ENCODE data around the gene SMIM6.

DNA sequence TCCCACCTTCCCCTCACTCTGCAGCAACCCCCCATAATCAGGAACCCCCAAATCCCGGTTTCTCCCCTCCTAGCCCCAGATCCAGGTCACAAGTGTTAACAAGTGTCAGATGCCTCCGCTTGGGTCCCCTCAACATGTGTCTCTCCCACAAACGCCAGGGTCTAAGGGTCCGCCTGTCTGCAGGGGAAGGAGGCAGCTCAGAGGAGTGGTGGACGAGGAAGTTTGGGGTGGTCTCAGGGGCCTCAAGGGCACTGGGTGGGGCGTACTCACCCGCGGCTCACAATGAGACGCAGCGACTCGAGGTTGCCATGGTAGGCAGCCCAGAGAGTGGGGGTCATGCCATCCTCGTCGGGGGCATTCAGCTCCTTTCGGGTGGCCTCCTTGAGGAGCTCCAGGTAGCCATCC, 413 bp downstream of the USH1G start:
- RRBS: no CpG with 5 or more reads among the region's 14 CpGs

DNA sequence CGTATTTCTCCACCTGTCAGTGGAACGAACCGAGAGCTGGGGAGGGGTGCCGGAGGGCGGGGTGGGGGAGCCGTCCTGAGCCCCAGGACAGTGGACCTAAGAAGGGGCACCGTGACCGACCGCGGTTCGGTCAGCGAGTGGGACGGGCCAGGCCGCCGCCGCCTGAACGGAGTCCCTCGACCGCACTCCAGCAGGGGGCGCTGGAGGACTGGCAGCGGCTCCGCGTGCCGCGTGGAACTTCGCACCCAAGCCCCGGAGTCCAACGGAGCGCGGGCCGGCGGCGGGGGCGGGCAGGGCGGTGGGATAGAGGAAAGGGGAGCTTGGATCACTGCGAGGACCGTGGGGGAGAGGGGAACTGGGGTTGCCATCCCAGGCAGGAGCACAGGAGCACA, 440 bp upstream of the USH1G start:
- RRBS: 11% methylated on average over 3 of the region's 37 CpGs

DNA sequence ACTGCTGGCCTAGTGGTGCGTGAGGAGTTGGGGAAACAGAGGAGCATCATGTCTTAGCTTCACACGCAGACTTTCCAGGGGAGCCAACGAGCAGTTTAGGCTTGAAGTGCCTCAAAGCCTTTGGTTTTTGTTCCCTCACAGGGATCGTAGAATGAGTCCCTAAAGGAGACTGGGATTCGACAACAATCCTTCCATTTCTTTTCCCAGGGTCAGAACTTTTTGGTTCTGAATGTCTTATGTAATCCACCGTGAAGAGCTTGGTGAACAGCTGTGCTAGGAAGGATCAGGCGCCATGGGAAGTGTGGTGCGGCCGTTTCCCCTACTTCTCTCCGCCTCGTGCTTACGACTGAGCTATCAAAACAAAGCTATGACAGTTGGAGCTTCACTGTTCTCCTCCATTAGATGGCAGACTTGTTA, 12.7 kb downstream of the KCTD2 start:
- RRBS: no CpG with 5 or more reads among the region's 12 CpGs

DNA sequence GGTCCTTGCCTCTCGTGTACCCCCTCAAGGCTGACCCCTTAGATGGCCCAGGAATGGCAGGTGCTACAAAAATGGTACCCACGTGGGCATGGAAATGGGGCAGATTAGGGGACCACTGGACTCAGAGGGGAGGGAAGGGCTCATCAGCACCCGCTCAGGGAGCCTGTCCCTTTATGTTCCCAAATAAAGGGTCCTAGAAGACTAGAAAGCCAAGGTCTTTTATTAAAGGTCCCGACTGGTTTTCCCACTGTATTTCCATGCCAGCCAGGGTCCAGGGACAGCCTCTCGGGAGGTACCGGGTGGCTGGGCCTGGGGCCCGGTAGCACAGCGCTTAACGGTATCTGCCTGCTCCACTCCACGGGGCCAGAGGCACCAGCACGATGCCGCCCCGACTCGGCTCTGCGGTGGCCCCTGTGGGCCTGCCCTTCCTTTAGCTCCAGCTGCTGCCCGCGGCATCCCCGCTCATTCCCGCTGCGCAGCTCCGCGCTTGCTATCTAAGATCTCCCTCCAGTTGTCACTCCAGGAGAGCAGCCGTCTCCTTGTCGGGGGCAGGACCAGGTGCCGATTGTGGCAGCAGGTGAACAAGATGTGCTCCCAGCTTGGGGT, 1.4 kb downstream of the NT5C start:
- RRBS: no CpG with 5 or more reads among the region's 25 CpGs

- RRBS: 1% methylated on average over 25 of the region's 99 CpGs
Measured at GRCh38 chr17:75181627-75182782, 754 bp downstream of the SUMO2 start.

DNA sequence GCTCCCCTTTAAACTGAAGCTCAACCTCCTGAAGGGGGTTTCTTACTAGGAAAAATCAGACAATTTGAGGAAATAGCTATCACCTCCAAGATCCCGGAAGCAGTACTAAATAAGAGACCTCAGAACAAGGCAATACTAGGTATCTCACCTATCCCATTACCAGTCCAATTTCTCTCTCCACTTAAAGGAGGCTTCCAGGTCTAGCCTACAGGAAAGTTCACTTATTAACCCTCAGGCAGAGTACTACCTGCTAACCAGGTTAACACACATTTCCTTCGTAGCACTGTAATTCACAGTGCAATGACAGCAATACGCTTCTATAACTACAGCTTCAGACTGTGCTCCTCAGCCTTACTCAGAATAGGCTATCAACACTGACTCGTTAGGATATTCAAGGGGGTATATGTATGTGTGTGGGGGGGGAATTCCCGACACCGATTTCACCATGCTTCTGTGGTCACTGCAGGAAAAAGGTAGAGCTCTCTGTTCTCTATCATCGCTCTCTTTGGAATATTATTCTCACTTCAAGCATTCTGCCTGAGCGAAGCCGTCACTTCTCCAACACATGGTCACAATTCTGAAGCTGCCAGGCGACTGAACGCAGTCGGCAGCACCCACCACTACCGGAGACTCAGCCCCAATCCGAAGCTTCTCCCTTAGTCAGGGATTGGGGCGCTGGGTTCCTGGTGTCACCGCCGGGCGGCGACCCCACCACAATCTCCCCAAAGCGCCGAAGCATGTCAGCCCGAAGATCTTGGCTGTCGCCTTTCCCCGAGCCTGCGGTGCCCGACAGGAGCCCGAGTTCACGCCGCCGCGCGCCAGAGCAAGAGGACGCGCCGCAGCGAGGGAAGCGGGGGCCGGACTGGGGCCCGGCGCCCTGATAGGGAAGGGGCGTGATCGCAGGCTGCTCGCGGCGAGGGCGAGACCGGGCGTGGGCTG, 628 bp downstream of the GGA3 start:
- RRBS: 2% methylated on average over 15 of the region's 48 CpGs

DNA sequence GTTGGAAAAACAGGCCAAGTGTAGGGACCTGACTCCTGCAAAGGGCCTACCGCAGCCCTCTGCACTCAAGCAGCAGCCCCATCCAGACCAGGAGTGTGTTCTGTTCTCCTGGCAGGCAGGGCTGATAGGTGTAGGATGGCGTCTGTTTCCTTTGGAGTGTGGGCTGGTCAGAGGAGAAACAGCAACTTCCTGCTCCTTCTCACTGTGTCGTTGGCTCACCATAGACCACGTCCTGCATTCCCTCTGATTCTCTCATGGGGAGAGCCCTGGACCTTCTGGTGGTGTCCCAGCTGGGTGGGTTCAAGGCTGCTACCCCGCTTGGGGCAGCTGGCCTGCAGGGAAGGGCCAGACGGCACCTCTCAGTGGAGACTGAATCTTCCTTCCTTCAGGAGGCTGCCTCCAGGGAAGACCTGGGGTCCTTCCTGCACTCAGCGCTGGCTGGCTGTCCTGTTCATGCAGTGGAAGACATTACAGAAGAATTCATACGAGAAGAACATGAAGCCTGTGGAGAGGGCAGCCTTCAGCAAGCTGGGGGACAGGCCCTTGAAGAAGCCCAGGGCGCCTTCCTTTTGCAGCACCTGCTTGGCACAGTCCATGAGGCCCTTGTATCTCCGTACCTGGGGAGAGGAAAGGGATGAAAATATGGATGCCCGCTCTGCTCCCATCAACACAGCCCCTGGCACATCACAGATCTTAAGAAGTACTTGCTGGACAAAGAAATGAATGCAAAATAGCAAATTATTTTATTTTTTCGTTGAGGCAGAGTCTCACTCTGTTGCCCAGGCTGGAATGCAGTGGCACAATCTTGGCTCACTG, 2.2 kb upstream of the MIF4GD start:
- RRBS: no CpG with 5 or more reads among the region's 12 CpGs

DNA sequence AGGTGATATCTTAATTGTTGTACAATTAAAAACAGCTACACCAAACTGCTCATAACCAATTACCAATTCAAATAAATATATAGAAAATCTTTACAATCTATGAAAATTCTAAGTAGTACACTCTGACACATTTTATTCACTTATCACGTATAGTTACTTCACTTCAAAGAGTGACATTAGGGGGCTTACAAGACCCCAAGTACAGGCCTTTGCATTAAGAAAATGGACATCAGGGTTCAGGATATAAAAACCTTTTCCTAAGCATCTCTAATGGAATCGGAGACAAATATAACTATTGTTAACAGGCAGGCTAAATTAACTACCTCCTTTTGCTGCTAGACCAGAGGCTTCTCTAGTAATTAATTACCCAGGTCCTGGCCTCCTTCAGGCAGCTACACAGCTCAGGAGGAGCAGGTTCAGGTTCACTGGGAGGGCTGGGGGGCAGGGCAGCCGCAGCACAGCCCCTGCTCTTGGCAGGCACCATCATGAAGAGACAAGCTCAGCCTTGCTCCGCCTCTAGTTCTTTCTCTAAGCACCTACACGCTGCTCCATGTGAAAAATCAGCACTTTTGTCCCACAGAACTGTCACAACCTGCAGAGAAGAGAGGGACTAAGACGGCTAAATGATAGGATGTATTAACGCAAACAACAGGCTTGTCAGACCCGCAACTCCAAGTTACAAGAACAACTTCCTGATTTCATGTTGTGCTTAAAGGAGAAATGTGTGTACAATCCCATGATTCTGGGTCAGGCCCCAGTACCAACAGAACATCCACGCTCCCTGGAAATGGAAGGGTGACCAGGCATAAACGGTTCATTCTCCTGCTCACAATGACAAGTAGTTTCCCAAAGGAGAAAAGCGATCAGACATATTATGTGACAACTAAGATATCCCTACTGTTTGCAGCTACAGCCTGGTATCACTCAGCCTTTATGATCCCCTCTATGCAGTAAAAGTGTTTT, 53.4 kb downstream of the GRB2 start:
- RRBS: no CpG with 5 or more reads among the region's 11 CpGs

GRCh38 chr17:75393462-75394558, 11.7 kb downstream of the GRB2 start:
- RRBS: under 1% methylated on average over 4 of the region's 35 CpGs

GRCh38 chr17:75456768-75457649, 574 bp downstream of the TMEM94 start:
- RRBS: 74% methylated on average over 6 of the region's 48 CpGs

GRCh38 chr17:75502823-75503446, 12.4 kb downstream of the CASKIN2 start:
- RRBS: no CpG with 5 or more reads among the region's 25 CpGs

GRCh38 chr17:75588719-75589730, 1.4 kb downstream of the MYO15B start:
- RRBS: 59% methylated on average over 36 of the region's 119 CpGs

GRCh38 chr17:75590307-75590726, 2.7 kb downstream of the MYO15B start:
- RRBS: no CpG with 5 or more reads among the region's 8 CpGs

GRCh38 chr17:75596075-75596682, 8.6 kb downstream of the MYO15B start:
- RRBS: no CpG with 5 or more reads among the region's 14 CpGs

- RRBS: no CpG with 5 or more reads among the region's 17 CpGs
Measured at GRCh38 chr17:75636939-75637491, 3.8 kb downstream of the SMIM5 start.

GRCh38 chr17:75639797-75640682, 6.0 kb upstream of the SMIM6 start:
- RRBS: no CpG with 5 or more reads among the region's 36 CpGs

DNA sequence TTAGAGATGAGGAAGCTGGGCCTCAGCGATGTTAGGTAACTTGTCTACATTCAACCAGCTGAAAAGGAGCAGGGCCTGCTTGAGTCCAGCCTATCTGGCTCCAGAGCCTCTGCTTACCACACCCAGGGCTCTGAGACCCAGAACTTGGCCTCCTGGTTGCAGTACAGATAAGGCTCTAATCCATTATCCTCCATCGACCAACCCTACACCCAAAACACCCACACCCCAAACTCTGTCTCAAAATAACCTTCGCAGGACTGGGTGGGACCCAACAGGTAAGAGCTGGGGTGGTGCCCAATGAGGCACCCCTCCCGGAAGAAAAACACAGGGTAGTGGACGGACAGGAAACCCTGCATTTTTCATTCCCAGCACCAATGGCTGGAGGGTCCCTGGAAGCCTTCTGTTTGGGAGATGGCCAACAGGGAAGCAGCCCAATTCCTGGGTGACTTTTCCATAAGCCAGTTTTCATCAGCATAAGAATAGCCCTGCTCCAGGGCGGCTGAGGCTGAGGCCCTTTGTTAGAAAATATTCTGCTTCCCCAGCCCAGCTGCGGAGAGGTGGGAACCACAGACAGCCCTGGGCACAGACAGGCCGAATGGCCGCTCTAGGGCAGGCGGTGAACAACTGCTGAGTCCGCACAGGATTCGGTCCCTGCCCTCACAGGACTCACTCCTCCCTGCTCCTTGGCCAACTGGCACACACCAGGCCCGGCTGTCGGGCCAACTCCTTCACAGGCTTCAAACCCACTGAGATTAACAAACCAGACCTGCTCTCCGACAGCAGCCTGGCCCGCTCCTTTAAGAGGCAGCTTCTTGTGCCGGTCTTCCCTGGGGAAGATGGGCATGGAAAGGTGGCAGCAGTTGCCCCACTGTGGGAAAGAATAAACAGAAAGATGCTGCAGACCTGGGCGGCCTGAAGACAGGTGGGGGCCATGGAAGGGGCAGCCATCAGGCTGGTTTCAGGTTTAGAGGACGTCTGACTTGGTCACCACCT, 3.0 kb upstream of the SMIM6 start:
- RRBS: no CpG with 5 or more reads among the region's 19 CpGs

- RRBS: no CpG with 5 or more reads among the region's 17 CpGs
Measured at GRCh38 chr17:75646037-75646875, at the start of gene SMIM6. Gene SMIM6, plus strand, starts transcription at chr17:75646251.

- RRBS: no CpG with 5 or more reads among the region's 11 CpGs
Measured at GRCh38 chr17:75691780-75692410, 24.8 kb downstream of the SAP30BP start.

DNA sequence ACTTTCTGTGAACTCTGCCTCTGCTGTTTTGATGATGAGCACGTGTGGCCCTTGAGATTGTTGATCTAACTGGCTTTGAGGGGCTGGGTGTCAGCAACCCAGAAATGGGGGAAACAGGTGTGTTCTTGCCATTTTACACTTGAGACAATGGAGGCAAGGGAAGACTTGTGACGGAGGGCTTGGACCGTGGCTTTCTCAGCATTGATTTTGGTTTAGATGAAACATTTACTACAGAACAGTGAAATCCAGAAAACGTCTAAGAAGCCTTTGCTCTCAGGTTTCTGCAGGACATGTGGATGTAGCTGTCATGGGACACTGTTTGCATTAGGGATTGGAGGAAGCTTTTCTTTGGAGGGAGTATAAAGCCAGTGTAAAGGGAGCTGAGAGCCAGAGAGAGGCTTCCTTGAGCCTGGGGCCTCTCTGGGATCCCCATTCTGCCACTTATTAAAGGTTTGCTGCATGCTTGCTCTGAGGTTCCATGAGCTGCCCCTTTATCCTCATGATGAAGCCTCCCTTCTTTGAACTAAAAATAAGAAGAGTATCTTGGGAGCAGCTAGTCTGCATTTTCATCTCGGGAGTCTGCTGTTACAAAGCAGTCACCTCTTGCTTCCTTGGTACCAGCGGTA, 25.4 kb downstream of the SAP30BP start:
- RRBS: no CpG with 5 or more reads among the region's 6 CpGs

Measured in HCT116 (cell line).